Helper T cell (primary cell): ENCODE measurements around a stretch of chr10.

DNA sequence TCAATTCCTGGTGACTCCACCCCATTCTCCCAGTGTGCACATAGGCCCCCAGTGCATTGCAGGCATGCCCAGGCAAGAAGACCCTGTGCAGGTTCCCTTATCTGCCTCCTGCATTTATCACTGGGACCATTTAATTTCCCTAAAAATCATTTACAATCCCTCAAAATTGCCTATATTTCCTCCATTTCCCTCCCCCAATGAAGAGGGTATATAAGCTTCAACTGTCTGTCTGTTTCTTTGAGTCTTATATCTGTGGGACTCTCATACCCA, 354.7 kb downstream of the LRRTM3 start:
- PRO-cap, 2 experiments = no peak in any of the 2 experiments

DNA sequence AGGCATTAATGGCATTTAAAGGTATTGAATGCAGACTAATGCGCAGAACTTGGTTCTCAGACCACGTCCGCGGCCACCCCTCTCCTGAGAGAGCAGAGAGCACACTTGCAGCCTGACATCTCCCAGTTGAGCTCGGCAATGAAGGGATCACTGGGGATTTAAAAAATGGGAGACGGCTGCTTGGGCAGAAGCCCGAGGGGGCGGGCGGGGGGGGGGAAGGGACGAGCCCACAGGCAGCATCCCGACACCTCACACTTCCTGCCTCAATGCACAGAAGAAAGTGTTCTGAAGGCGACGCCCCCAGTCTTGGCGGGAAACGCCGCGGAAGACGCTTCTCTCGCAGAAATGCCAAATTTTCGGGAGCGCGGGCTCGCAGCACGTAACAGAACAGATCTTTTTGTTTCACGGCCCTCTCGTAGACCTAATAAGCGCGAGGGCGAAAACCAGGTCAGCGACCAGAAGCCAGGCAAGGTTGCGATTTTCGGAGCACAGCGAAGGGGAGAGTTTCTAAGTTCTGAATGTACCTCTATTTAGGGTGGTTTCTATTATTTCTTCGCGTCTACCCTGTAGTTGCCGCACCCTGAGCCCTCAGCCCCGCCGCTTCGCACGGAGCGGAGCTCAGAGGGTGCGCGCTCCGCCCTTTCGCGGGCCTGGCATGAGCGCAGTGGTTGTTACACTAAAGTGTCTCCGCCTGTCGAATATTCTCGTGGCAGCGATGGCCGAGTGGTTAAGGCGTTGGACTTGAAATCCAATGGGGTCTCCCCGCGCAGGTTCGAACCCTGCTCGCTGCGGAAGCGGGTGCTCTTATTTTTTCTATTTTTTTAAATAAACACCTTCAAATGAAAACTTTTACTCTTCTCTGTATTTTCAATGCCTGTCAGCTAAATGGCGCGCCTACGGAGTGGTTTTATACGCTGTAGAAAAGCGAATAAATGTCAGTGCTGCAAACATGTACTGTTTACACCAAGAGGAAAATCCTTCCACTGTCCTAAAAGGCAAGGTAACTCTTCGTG, 68.1 kb upstream of the CTNNA3 start:
- PRO-cap, 2 experiments = peak in 2 of 2 experiments; most common plus-strand start position 707 of the sequence (in 2); most common minus-strand start position 268 of the sequence (in 2)

- PRO-cap, 2 experiments = no peak in any of the 2 experiments
Measured at GRCh38 chr10:67885636-67885952, 1.1 kb downstream of the SIRT1 start.

- PRO-cap, 2 experiments = no peak in any of the 2 experiments
Measured at GRCh38 chr10:67964370-67965073, 80.1 kb downstream of the SIRT1 start.

DNA sequence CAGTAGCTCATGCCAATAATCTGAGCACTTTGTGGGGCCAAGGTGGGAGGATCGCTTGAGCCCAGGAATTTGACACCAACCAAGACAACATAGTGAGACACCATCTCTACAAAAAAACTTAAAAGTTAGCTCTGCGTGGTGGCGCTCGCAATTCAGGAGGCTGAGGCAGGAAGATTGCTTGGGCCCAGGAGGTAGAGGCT, 18.0 kb downstream of the SLC25A16 start:
- PRO-cap, 2 experiments = no peak in any of the 2 experiments

- PRO-cap, 2 experiments = no peak in any of the 2 experiments
Measured at GRCh38 chr10:68562570-68562929, 2.4 kb downstream of the TET1 start.

- PRO-cap, 2 experiments = no peak in any of the 2 experiments
Measured at GRCh38 chr10:69093342-69094029, 5.6 kb downstream of the SRGN start.

DNA sequence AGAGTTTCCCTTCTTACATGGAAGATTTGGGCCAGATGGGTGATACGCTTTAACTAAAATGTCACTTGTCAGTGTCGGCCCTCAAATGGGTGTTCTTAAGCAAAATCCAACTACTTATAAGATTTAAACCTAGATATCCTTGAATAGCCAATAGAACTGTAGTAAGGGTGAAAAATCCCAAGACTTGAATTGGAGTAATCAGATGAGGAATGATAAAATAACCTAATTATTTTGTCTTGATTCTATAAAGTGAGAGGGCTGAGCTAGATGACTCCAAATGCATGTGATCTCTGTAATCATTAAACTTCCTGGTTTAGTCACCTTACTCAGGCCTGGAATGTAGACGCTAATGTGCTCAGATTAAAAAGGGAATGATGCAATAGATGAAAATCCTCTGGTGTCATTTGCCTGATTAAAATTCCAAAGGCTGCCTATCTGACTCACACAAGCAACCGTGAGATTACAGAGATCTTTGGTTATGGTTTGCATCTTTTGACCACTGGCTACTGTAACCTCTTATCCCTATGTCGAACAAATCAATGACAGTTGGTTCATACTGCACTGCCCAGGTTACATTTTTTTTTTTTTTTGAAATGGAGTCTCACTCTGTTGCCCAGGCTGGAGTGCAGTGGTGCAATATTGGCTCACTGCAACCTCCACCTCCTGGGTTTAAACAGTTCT, 3.0 kb upstream of the HKDC1 start:
- PRO-cap, 2 experiments = no peak in any of the 2 experiments

DNA sequence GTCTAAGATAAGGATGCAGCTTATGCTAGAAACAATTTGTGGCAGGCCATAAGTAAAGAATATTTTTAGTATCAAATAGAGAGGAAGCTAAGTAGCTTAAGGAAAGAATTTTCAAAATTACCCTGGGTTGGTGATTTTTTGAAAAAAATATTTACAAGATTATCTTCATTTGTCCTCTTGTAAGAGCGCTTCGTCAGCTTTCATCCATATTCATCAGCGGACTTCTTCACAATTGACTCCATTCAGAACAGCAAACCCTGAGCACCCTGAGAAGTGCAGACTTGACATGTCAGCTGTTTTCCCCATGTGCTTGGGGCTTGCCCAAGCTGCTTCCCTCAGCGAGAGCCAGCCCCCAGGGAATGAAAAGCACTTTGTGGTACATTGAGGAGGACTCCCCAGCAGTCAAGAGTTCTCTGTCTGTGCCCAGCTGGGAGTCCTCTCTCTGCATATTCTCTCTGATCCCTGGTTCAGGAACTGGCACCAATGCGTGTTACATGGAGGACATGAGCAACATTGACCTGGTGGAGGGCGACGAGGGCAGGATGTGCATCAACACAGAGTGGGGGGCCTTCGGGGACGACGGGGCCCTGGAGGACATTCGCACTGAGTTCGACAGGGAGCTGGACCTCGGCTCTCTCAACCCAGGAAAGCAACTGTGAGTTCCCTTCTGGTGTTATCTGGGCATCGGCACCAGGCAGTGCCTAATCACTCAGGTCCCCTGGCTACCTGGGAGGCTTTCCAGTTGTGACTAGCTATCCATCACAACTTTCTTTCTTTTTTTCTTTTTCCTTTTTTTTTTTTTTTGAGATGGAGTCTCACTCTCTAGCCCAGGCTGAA, 22.8 kb downstream of the HKDC1 start:
- PRO-cap, 2 experiments = no peak in any of the 2 experiments

- PRO-cap, 2 experiments = no peak in any of the 2 experiments
Measured at GRCh38 chr10:69332674-69332959, 14.0 kb downstream of the HK1 start.

DNA sequence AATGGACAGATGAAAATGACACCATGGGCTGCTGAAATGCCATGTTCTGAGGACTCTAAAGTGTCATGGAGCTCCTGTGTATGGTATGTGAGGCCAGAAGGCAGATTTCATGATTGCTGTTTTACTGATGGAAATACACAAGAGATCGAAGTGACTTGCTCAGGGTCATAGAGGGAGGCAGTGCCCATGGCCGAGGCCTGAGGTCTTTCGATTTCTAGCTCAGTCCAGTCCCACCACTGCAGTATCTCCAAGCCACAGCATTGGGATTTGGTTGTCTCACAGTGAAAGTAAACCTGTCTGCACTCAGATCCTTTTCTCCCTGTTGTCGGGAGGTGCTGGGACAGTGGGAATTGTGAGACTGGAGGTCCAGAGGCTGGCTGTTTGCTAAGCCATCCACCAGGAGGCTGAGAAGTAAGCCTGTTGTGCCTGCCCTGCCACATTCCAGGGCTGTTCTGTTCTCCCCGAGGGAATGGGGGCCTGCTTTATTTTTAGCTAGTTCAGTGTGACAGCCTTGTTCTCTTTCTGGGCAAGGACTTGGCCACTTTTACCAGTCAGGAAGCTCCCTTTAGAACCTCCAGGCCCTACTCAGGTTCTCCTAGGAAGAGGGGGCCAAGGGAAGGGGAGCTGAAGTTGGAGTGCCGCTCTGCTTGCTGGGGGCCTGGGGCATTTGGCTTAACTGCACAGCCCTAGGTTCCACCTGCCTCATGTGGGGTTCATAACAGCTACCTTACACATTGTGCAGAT, 14.5 kb downstream of the HK1 start:
- PRO-cap, 2 experiments = no peak in any of the 2 experiments

DNA sequence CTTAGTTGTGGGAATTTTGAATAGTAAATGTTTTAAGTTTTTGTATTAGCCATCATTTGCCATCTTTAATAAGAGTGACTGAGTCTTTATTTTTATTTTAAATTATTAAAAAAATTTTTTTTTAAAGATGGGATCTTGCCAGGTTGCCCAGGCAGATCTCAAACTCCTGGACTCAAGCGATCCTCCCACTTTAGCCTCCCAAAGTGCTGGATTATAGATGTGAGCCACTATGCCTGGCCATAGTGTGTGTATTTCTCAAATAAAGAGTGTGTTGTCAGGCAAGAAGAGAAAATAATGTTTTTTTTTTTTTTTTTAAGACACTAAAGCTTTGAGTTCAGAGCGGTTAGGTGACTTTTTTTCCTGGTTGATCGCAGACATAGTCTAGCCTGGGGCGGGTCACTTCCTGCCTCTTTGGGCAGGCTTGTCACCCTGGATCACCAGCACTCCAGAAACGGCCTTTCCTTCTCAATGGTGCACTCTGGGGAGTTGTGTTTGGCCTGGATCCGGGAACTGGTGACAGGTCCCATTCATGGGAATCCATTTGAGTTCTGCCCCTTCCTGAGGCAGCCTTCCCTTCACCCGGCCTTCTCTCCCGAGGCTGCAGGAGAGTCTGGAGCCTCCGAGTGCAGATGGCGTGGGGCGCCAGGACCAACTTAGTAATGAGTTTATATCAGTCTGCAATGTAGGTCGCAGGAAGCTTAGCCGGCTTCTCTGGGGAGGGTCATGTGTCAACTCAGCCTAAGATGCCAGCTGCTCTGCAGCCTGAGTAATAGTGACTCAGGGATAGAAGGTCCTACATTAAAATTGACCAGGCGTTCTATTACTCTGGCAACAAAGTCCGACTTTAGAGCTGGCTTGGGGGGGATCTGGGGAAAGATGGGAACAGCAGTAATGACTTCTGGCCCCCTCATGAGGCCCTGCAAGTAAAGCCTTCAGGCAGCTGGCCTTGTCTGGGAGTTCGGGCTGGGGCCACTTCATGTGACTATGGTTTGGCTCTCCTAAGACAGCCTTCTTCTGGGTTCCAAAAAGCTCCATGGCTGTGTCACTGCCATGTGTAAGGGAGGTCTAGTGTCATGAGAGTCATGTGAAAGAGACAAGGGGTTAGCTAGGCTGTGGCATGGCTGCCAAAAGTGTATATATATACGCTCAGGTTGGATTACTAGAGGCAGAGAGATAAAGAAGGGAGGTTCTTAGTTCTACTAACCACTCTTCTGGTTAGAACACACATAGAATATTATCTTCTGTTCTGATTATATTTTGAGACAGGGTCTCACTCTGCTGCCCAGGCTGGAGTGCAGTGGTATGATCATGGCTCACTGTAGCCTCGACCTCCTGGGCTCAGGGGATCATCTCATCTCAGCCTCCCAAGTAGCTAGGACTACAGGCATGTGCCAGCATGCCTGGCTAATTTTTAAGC, 44.0 kb downstream of the HK1 start:
- PRO-cap, 2 experiments = peak in 2 of 2 experiments; most common plus-strand start position 371 of the sequence (in 2); most common minus-strand start position 264 of the sequence (in 1)

DNA sequence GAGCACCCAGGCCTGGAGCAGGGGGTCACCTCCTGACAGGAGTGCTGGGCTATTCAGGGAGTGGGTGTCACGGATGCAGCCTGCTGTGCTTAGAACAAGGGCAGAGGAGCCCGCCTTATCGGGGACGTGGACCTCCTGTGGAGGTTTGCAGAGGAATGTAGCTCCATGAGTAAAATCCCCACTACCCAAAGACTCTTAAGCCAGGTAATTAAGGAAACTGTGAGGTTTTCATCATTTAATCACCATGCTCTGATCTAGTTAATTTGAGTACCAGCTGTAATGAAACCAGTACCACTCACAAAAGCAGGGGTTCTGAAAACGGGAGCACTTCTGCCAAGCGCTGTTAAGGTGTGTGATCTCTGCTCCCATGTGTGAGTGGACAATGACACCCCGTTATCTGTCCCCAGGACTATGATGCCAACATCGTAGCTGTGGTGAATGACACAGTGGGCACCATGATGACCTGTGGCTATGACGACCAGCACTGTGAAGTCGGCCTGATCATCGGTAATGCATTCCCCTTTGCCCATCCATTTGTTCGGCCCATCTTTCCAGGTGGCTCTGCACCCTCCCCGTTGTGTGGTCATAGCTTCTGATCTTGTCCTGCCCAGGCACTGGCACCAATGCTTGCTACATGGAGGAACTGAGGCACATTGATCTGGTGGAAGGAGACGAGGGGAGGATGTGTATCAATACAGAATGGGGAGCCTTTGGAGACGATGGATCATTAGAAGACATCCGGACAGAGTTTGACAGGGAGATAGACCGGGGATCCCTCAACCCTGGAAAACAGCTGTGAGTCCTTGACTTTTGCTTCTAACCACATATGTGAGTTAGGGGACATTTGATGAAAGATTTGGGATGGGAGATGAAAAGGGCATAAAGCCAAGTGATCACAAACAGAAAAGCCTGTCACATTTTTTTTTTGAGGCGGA, 47.6 kb downstream of the TACR2 start:
- PRO-cap, 2 experiments = no peak in any of the 2 experiments

GRCh38 chr10:69413449-69414064, 3.2 kb downstream of the TACR2 start:
- PRO-cap, 2 experiments = no peak in any of the 2 experiments

- PRO-cap, 2 experiments = no peak in any of the 2 experiments
Measured at GRCh38 chr10:69438554-69439218, 12.6 kb upstream of the TSPAN15 start.

GRCh38 chr10:69452822-69453028, 1.5 kb downstream of the TSPAN15 start:
- PRO-cap, 2 experiments = no peak in any of the 2 experiments

GRCh38 chr10:69453822-69454332, 2.6 kb downstream of the TSPAN15 start:
- PRO-cap, 2 experiments = no peak in any of the 2 experiments

DNA sequence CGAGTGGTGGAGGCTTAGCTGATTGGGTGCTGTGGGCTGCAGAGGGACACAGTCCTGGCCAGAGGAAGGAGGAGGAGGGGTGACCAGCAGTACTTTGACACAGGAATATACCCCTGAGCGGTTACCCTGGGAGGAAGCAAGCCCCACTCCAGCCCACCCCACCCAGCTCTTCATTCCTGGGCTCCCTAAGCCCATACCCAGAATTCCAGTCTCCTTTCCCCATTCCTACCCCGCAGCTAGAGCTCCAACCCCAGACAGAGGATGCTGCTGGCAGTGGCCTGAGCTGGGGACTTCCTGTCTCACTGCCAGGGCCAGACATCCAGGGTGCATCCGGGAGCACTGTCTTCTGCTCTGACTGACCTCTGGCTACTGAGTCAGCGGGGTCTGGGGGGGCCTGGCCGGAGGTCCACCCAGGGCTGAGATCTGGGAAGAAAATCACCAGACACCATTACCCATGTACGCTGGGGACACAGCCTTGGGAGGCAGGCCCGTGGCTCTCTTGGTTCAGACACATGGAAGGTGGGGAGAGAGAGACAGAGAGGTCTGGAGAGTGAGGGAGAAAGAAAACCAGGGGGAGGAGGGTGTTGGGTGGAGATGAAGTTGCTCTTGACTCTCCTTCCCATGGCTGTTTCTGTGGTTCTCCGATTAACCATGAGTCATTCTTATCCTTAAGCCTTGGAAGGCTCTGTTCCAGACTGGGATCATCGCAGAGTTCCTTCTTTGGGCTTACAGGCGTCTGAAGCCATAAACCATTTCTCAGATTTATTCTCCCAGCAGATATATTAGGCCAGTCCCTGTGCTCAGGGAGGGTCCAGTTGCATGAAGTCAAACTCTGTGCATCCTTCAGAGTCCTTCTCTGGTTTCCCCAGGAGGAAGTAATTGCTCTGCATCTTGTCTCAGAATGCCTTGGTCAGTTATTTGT, 23.6 kb downstream of the TSPAN15 start:
- PRO-cap, 2 experiments = no peak in any of the 2 experiments

GRCh38 chr10:69507755-69508187, 56.5 kb downstream of the TSPAN15 start:
- PRO-cap, 2 experiments = peak in 1 of 2 experiments; most common plus-strand start chr10:69507984 (in 1); most common minus-strand start chr10:69507991 (in 1)

GRCh38 chr10:69802277-69803091, 778 bp downstream of the COL13A1 start:
- PRO-cap, 2 experiments = no peak in any of the 2 experiments